Uterus (tissue), 7 donors: ENCODE results near the genes SYT5, COX6B2 and FIZ1.

DNA sequence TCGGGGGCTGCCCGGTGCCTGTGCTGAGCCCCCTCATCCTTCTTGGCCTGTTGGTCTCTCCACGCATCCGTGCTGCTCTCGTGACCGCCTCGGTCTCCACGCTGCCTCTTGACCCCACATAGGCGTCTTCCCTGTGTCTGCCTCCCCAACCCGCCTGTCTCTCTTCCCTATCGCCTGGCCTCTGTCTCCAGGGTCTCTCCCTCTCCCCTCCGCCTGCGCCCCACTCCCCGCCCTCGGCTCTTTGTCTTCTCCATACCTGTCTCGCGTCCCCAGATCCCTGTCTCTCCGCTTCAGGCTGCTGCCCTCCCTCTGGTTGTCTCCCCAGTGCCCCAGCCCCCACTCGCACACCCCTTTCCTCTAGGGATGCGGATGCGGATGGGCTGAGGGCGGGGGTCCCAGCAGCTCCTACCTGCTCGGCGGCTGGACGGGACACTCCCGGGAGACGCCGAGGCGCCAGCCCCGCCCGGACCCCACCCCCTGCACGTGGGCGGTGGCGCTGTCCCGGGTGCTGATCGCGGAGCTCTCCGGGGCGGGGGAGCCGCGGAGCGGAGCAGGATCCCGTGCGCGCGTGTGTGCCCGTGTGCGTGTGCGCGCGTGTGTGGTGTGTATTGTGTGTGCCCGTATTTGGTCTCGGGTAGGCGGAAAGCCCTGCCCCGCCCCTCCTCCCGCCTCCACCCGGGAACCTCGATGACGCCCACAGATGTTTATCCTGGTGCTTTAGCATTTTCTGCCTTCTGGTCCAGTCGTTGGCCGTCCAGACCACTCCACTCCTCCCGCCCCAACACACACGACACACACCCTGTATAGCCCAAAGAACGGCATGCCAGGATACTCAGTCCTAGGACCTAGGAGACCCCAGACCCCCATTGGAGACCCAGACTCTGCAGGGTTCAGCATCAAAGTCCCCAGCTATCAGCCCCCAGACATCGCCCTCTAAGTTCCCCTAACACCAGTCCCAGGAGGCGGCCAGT lies at the start of gene SYT5:
Gene SYT5 (minus strand): TSS at position 582 of the 971 bp plus-strand sequence.
- PRO-cap, 4 experiments: no peak in any of the 4 experiments
- RAMPAGE, long total RNA, 2 experiments: no peak in any of the 2 experiments
- RRBS: 3% methylated on average over 5 of the region's 66 CpGs

DNA sequence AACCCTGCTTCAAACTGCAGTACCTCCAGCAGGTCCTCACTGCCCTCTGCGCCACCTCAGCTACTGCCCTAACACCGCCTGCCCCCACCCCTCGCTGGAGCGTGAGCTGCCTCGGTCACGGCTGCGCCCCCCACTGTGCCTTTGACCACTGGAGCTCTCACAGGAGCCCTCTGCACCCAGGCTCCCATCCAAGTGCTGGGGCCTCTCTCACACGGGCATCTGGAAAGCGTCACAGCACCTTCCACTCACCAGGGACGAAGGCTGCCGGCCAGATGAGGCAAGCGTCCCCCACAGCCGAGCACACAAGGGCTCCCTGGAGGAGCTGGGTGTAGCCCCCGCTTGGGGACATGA lies 646 bp downstream of the TMEM86B start:
- PRO-cap, 4 experiments: no peak in any of the 4 experiments
- RAMPAGE, long total RNA, 2 experiments: no peak in any of the 2 experiments
- RRBS: no CpG with 5 or more reads among the region's 14 CpGs

DNA sequence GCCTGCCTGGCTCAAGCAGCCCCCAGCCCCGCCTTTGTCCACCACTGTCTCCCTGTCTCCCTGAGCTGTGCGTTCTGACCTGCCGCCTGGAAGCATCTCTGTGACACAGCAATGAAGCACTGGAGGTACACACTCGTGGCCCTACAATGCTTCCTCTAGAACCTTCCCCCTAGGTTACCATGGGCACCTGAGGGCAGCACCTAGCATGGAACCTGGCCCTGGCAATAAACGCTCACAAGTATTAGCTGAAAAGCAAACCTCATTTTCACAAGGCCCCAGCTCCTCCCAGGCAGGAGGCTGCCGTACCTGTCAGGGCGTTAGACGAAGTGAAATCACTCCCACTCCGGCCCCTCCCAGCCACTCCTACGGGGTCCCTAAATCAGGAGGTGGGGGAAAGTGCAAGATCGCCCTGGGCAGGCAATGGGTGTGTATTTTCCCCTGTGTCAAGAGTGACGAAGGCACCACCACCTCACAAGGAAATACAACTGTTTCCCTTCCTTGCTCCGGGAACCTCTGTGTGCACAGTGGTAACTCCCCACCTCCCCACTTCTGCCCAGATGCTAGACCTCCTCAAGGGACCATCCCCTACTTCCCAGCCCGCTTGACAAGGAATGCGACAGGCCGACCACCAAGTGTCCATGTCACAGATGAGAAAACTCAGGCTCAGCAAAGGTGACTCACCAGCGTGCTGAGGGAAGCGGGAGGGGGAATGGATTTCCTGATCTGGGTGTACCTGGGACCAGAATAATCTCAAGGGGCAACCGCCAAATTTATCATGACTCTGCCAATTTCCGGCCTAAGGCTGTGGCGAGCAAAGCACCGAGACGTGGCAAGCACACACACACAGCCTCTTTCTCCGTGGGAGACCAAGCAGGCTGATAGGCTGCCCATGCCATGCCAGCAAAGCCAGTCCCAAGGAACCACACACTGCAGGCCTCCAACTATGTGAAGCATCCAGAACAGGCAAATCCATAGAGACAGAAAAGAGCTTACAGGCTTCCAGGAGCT lies 7.4 kb downstream of the PPP6R1 start:
- PRO-cap, 4 experiments: no peak in any of the 4 experiments
- RAMPAGE, long total RNA, 2 experiments: no peak in any of the 2 experiments
- RRBS: no CpG with 5 or more reads among the region's 24 CpGs

GRCh38 chr19:55258254-55258820 lies 480 bp downstream of the PPP6R1 start:
- PRO-cap, 4 experiments: peak in 3 of 4 experiments; most common plus-strand start chr19:55258606 (in 1); most common minus-strand start chr19:55258536 (in 1)
- RAMPAGE, long total RNA, 2 experiments: no peak in any of the 2 experiments
- RRBS: 1% methylated on average over 37 of the region's 76 CpGs

DNA sequence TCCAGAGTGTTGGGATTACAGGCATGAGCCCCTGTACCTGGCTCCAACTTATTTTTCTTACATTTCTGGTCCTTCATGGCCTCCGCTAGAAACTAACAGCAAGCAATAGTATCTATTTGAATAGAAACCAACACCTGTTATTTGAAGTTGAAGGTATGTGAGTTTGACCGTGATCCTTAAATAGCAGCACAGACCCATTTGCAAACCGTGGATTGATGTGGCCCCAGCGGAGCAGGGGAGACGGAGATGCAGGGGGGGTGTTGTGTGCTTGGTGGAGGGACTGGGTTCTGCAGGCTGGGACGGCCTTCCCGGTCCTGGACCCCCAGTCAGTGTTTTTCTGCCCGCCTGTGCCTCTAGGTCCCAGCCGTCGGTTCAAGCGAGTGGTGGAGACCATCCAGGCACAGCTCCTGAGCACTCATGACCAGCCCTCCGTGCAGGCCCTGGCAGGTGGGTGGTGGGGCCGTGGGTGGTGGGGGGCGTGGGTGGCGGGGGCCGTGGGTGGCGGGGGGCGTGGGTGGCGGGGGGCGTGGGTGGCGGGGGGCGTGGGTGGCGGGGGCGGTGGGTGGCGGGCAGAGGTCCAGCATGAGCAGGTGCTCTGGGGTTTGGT lies 16.8 kb downstream of the TMEM150B start:
- PRO-cap, 4 experiments: no peak in any of the 4 experiments
- RAMPAGE, long total RNA, 2 experiments: no peak in any of the 2 experiments
- RRBS: no CpG with 5 or more reads among the region's 25 CpGs

DNA sequence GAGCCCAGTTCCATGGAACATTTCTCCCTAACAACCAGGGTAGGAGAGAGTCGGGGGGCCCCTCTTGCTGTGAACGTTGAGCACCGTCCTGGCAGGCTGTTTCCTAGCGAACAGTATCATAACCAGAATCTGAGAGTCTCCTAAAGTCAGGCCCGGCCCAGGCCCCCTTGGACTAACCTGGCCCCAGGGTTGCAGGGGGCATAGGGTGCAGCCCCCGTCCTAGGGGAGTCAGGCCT lies 13.7 kb downstream of the TMEM150B start:
- PRO-cap, 4 experiments: no peak in any of the 4 experiments
- RAMPAGE, long total RNA, 2 experiments: no peak in any of the 2 experiments
- RRBS: no CpG with 5 or more reads among the region's 6 CpGs

- PRO-cap, 4 experiments: no peak in any of the 4 experiments
- RAMPAGE, long total RNA, 2 experiments: no peak in any of the 2 experiments
- RRBS: no CpG with 5 or more reads among the region's 13 CpGs
Observed at GRCh38 chr19:55322177-55323070, 2.7 kb downstream of the TMEM150B start.

GRCh38 chr19:55354506-55355394 lies at the start of gene COX6B2:
Gene COX6B2, minus strand, starts transcription at chr19:55354719.
- PRO-cap, 4 experiments: no peak in any of the 4 experiments
- RAMPAGE, long total RNA, 2 experiments: no peak in any of the 2 experiments
- RRBS: 10% methylated on average over 10 of the region's 65 CpGs

DNA sequence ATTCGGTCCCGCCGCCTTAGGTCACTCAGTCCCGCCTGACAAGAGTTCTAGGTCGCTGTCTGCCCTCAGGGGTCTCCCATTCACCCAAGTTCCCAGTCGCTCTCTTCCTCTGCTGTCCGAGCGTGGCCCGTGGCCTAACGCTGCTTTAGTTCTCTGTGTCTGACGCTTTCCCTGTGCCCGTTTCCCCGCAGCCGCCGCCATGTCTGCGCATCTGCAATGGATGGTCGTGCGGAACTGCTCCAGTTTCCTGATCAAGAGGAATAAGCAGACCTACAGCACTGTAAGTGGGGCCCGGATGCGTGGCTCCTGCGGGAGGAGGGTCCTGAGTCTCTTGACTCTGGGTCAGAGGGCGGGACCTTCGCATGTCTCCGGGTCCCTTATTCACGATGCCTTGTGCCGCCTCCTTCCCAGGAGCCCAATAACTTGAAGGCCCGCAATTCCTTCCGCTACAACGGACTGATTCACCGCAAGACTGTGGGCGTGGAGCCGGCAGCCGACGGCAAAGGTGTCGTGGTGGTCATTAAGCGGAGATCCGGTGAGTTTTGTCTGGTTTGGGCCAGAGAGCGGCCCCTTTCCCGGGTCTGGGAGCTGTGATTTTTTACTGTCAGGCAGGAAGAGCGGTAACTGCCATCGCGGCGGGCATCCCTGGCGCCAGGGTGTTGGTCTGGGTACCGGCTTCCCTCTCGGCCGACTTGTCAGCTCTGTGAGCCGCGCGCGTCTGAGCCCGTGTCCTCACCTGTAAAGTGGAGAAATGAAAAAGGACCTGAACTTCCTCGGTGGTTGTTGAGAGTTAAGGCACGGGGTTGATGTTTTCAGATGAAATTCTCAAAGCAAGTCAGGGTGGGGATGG lies 652 bp downstream of the RPL28 start:
- PRO-cap, 4 experiments: no peak in any of the 4 experiments
- RAMPAGE, long total RNA, 2 experiments: no peak in any of the 2 experiments
- RRBS: 3% methylated on average over 14 of the region's 54 CpGs

- PRO-cap, 4 experiments: peak in 4 of 4 experiments; most common plus-strand start chr19:55462012 (in 4)
- RAMPAGE, long total RNA, 2 experiments: no peak in any of the 2 experiments
- RRBS: no CpG with 5 or more reads among the region's 23 CpGs
Observed at GRCh38 chr19:55461903-55462171, 395 bp upstream of the ISOC2 start.

- PRO-cap, 4 experiments: no peak in any of the 4 experiments
- RAMPAGE, long total RNA, 2 experiments: no peak in any of the 2 experiments
- RRBS: 73% methylated on average over 2 of the region's 18 CpGs
Observed at GRCh38 chr19:55554280-55555253, 9.2 kb upstream of the SBK3 start.

- PRO-cap, 4 experiments: peak in 2 of 4 experiments; most common plus-strand start chr19:55580295 (in 1); most common minus-strand start chr19:55580206 (in 1)
- RAMPAGE, long total RNA, 2 experiments: no peak in any of the 2 experiments
- RRBS: 2% methylated on average over 13 of the region's 22 CpGs
Observed at GRCh38 chr19:55579815-55580686, 597 bp downstream of the ZNF579 start.

GRCh38 chr19:55597596-55598071 lies 1.7 kb downstream of the FIZ1 start:
- PRO-cap, 4 experiments: no peak in any of the 4 experiments
- RAMPAGE, long total RNA, 2 experiments: no peak in any of the 2 experiments
- RRBS: 94% methylated on average over 12 of the region's 26 CpGs

DNA sequence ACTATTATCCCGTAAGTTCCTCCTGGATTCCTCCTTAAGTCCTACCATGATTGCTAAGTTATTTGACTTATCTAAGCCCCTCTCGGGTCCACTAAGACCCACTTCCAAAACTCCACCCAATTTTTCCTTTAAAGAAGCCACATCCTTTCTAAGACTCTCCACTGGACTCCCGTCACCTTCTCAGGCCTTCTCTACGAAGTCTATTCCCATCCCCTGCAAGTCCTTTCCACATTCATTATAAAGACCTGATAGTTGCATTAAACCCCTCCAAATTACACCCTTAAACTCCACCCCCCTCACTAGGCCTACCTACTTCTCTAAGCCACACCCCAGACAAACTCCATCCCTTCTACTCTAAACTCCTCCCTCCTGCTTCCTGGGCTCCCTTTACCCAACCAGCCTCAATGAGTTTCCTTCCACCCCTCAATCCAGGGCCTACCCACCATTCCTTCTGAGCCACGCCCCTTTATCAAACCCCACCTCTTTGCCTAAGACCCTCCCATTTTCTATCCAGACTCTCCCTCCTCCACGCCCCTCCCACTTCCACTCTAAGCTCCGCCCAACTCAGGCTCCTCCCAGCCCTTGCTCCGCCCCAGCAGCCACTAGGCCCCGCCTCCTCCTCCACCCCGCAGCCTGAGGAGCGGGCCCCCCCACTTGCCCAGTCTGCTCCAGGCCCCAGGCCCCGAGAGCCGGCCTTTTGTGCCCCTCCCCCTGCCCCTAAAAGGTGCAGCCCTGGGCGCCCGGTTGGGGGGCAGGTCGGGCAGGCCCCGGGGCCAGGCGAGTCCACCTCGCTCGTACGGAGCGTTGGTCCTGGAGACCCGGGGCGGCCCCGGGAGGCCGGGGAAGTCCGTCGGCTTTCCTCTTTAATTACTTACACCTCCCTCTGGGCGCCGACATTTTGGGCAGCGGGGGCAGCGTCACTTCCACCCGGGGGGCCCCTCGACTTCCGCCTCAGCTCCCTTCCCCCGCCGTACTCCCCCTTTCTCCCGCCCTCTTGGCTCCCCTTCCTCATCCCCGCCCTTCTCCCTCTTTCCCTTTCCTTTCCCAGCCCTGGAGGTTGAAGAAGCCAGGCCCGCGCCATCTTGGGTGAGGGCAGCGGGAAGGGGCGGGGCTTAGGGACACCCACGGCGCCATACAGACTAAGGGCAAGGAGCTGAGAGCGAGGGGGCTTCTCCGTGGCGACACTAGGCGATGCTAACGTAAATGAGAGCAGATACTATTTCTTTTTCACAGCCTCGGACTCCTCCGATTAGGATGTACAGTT lies at the start of gene FIZ1:
Gene FIZ1 (minus strand): TSS at position 919 of the 1,264 bp plus-strand sequence.
- PRO-cap, 4 experiments: peak in 4 of 4 experiments; most common plus-strand start position 661 of the sequence (in 4); most common minus-strand start position 403 of the sequence (in 2)
- RAMPAGE, long total RNA, 2 experiments: no peak in any of the 2 experiments
- RRBS: 2% methylated on average over 16 of the region's 52 CpGs

GRCh38 chr19:55642730-55643549 lies 509 bp upstream of the ZNF581 start:
- PRO-cap, 4 experiments: peak in 4 of 4 experiments; most common plus-strand start chr19:55643190 (in 1); most common minus-strand start chr19:55643045 (in 4)
- RAMPAGE, long total RNA, 2 experiments: no peak in any of the 2 experiments
- RRBS: 4% methylated on average over 18 of the region's 60 CpGs

DNA sequence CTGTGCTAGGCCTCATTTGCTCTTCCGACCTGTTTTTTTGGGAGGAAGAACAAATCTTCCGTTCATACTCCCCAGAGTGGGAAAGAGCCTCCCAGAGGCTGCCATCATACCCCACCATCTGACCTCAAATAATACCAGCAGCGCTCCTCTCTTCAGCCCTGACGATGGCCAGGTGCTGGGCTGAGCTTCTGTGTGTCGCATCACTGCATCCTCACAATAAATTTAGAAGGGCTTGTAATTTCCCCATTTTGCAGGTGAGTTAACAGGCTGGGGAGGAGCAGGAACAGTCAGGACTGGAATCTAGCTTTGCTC lies 733 bp upstream of the CCDC106 start:
- PRO-cap, 4 experiments: no peak in any of the 4 experiments
- RAMPAGE, long total RNA, 2 experiments: no peak in any of the 2 experiments
- RRBS: no CpG with 5 or more reads among the region's 5 CpGs

DNA sequence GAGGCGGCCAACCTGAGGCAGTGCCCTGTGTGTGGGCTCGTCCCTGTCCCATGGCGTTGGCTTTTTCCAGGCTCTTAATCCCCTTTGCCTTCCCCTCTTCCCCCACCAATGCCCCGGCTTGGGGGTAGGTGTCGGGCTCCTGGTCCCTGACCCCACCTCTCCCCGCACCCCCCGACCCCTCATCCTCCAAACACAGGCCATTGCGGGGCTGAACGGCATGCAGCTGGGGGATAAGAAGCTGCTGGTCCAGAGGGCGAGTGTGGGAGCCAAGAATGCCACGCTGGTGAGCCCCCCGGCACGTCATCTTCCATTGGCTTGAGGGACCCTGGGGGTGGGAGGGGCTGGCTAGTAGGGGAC lies 6.2 kb upstream of the EPN1 start:
- PRO-cap, 4 experiments: no peak in any of the 4 experiments
- RAMPAGE, long total RNA, 2 experiments: no peak in any of the 2 experiments
- RRBS: no CpG with 5 or more reads among the region's 13 CpGs

DNA sequence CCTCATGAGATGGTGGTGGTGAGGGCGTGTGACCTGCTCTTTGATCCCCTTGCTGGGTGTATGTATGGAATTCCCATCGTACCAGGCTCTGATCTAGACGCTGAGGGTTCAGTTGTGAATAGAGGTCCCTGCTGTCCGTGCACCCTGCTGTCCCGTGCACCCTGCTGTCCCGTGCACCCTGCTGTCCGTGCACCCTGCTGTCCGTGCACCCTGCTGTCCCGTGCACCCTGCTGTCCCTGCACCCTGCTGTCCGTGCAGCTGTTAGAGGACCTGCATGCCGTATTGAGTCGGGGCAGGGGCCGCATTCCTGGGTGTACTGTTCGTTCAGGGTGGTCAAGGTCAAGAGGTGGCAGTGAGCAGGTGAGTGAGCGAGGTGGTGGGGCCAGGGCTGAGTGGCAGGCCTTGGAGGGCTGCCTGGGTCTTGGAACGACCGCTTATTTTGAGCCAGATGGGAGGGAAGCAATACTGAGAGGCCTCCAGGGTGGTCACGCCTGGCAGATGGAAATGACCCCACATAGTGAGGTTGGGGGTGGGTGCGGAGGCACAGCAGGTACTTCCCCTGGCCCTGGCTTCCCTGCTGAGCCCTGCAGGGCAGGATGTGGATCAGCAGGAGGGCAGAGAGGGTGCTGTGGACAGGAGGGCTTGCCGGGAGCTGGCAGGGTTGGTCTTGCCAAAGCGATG lies 4.6 kb upstream of the EPN1 start:
- PRO-cap, 4 experiments: no peak in any of the 4 experiments
- RAMPAGE, long total RNA, 2 experiments: no peak in any of the 2 experiments
- RRBS: no CpG with 5 or more reads among the region's 21 CpGs

DNA sequence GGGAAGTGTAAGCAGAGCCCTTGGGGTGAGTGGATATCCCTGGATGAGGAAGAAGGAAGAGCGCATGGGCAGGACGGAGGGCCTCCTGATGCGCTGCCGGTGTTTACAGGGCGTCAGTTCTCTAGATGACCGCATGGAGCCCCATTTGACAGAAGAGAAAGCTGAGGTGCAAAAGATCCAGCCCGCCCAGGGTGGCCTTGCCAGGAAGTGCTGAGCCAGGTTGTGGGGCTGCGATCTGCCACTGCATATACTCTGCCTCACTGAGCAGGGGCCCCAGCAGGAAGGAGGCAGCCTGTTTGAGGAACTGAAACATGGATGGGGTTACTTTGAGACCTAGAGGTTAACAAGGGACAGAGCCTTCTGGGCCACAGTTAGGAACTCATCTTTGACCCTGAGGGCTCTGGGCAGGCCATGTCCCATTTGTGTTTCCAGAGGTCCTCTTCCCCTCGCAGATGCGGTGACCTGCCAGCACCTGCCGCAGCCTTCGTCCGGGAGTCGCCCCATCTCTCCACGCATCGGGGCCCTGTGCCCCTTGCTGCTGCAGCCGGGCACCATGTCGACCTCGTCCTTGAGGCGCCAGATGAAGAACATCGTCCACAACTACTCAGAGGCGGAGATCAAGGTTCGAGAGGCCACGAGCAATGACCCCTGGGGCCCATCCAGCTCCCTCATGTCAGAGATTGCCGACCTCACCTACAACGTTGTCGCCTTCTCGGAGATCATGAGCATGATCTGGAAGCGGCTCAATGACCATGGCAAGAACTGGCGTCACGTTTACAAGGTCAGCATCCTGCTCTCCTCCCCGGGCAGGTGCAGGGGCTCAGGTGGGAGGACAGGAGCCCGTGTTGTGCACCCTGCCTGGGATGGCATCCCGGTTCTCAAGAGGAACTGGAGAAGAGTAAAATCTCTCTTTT lies 3.3 kb downstream of the EPN1 start:
- PRO-cap, 4 experiments: no peak in any of the 4 experiments
- RAMPAGE, long total RNA, 2 experiments: no peak in any of the 2 experiments
- RRBS: 87% methylated on average over 8 of the region's 34 CpGs

GRCh38 chr19:55679376-55680142 lies 4.5 kb downstream of the EPN1 start:
- PRO-cap, 4 experiments: no peak in any of the 4 experiments
- RAMPAGE, long total RNA, 2 experiments: no peak in any of the 2 experiments
- RRBS: no CpG with 5 or more reads among the region's 20 CpGs